ENCODE results near the gene GPR162.

DNA sequence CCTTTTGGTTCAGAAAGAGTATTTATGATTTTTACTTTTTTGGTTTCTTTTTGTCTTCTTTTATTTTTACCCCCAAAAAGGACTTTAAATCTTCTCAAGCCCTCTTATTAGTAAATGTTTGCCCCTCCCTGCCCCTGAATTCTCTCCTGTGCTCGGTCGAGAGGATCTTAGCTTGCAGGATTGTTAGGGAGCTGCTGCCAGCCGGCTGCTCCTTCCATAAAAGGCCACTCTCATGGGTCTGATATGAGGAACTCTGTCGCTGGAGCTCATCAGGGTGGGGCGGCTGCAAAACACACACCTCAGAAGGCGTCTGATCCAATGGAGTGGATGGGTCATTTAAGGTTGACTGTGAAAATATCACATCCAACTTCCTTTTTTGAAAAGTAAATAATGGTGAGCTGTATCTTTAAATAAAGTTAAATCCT, 8.5 kb downstream of the LTBR start:
- RRBS, result no CpG with 5 or more reads among the region's 6 CpGs

- RRBS, result no CpG with 5 or more reads among the region's 6 CpGs
These were observed 1.4 kb downstream of the VAMP1 start for GRCh38 chr12:6468896-6469614.

GRCh38 chr12:6550284-6551431, 5.2 kb downstream of the IFFO1 start:
- RRBS, result 23% methylated on average over 5 of the region's 38 CpGs

GRCh38 chr12:6569191-6569735, 1.2 kb upstream of the NOP2 start:
- RRBS, result 100% methylated on average over 2 of the region's 15 CpGs

- RRBS, result no CpG with 5 or more reads among the region's 3 CpGs
These were observed 14.3 kb downstream of the CHD4 start for GRCh38 chr12:6592806-6593316.

DNA sequence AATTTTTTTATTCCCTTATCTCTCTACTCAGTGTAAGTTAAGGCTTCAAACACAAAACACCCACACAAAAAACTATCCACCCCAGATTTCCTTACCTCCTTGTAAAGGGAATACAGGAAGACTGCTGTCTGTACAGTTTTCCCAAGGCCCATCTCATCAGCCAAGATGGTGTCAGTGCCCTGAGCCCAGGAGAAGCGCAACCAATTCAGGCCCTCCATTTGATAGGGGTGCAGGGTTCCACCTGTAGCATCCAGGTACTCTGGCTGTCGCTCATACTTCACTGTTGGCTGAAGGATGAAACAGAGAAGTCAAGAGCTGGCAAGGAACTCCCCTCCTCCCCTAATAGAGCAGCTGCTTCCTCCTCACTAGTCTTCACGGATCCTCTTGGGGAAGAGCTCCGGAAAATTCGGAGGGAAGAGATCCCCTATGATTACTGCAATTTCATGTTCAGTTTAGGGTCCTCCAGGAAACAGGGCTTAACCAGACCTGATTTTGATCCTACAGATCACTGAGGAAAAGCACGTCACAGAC, 12.8 kb downstream of the CHD4 start:
- RRBS, result no CpG with 5 or more reads among the region's 6 CpGs

DNA sequence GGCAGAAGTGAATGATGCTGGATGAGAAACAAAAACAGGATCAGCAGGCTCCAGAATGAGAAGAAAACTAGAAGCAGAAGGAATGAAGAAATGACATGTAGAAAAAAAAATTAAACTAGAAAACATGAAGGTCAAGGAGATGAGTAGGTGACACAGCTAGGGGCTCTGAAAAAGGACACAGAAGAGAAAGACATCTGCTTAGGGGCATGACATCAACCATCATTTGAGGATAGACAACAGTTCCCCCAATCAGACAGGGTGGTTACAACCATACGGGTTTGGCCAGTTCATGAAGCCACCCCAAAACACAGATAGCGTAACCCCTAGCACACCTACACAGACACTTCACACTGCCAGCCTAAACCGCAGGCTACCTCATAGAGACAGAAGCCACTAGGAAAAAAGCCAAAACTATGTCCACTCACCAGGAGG, 2.0 kb downstream of the CHD4 start:
- RRBS, result no CpG with 5 or more reads among the region's 3 CpGs

DNA sequence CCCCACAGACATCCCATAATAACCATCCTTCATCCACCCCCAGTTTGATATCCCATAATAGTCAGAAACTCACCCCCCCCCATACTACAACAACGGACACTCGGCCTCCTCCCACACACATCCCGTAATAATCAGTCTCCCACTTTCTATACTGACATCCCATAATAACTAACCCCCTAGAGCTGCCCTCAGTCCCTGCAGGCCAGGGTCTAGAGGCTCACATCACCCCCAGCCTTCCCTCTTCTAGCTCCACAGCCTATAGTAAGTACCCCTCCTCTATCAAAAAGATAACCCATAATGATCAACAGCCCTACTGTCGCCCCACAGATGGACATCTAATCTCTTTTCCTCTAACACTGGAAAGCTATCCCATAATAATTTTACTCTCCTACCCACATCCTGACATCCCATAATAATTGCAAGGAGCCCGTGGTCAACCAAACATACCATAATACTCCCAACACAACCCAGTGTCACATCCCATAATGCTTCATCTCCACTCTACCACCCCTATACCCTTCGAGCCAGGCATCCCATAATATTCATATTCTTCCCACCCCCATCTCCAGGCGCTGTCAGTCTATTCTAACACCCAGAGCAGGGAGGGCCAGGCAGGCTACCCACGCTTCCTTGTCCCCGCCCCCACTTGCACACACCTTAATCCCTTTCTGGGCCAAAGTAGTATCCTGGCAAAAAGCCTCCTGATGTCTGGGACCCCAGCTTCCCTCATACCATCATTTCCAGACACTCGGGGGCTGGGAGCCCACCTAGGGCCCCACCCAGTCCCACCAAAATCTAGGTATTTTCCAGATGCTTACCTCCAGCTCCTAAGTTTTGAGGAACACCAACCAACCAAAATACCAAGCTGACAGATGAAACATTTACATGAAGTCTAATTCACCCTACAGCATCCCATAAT, 1.1 kb upstream of the CHD4 start:
- RRBS, result no CpG with 5 or more reads among the region's 10 CpGs

DNA sequence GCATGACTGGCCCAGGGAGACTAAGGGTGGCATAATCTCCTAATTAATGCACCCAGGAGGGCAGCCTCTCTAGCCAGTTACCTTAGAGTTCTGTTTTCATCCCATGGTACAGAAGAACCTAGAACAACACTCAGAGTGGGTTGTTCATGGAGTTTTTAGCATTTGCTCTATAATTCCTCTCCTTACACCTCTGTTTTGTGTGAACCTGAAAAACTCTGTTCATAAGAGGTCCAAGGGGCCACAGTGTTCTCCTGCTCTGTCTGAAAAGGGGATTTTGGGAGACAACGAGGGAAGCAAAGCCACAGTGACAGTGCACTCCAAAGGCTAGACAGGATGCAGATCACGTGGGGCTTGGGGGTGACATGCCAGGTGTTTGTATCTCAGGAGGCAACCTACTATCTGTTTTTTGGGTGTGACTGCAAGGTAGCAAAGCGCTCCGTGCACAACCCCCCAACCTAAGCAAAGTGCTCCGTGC, 5.0 kb upstream of the CHD4 start:
- RRBS, result no CpG with 5 or more reads among the region's 5 CpGs

DNA sequence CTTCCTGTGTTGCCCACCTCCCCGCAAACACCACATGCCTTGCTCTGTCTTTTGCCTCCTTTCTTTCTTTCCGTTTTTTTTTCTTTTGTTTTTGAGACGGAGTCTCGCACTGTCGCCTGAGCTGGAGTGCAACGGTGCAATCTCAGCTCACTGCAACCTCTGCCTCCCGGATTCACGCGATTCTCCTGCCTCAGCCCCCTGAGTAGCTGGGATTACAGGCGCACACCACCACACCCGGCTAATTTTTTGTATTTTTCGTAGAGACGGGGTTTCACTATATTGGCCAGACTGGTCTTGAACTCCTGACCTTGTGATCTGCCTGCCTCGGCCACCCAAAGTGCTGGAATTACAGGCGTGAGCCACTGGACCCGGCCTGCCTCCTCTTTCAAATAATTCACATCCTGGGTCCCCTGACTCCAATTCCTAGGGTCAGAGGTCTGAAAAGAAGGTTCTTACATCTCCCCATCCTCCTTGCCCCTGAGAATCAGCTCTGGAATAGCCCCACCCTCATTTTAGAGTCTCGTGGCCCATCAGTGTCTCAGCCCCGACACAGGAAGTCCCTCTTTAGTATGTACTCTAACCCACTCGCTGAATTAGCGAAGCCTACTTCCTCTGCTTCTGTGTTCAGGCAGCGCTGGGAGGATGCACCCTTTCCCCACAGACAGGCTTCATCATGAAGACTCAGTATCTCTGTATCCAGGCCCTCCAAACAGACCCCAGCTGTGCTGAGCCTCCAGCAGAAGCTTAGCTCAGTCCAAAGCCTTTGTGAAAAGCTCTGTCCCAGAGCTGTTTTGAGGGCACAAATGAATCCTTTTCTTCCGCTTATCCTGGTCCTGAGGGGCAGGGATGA, 3.6 kb downstream of the LPAR5 start:
- RRBS, result no CpG with 5 or more reads among the region's 22 CpGs

DNA sequence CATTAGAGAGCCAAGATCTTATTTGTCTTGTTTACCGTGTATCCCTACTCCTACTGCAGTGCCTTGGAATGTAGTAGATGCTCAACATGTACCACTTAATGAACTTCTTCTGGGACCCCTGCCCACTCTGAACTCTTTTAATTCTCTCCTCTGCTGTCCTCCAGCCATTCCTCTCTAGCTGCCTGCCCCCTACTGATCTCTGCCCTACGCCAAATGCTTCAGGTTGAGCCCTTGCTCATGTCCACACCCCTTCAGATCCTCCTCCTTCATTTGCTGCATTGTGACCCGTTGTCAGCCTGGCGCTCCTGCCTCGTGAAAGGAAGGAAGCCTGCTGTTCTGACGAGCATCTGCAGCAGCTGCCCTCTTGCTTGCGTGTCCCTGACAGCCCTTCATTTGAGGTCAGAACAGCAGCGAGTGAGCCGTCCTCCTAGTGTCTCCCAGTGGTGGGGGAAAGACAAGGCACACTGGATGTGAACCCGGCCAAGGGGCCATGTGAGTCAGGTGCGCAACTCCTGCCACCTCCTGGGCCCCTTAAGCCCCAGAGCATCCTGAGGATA, 2.9 kb upstream of the PIANP start:
- RRBS, result no CpG with 5 or more reads among the region's 11 CpGs

GRCh38 chr12:6729101-6729683, 5.3 kb downstream of the COPS7A start:
- RRBS, result no CpG with 5 or more reads among the region's 19 CpGs

DNA sequence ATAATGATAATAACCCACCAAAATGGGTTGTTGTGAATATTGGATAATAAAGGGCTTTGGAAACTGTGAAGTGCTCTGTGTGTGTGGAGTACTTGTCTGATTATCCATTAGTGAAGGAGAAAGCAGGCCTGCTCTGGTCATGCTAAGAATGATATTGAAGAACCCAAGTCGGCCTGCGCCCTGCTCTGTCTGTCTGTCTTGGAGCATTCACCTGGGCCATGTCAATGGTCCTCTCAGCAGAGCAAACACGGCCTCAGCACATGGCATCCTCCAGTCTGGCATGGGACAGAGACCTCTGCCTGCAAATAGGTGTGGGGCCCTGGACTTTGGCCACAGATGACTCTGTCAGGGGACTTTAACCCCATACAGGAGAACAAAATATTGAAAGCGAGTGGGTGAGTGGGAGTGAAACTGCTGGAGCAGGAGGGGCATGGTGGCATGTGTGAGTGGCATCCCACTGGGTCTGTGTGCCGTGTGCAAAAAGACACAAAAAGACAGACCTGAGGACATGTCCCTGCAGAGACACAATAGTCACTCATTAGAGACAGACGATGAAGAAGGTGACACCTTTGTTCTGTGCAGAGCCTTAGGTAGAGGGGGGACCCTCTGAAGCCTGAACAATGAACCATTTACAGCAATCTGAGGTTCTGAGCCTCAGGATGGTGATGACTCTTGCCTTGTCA, 7.3 kb downstream of the LAG3 start:
- RRBS, result no CpG with 5 or more reads among the region's 6 CpGs

- RRBS, result no CpG with 5 or more reads among the region's 10 CpGs
These were observed 2.6 kb upstream of the CD4 start for GRCh38 chr12:6786439-6787337.

DNA sequence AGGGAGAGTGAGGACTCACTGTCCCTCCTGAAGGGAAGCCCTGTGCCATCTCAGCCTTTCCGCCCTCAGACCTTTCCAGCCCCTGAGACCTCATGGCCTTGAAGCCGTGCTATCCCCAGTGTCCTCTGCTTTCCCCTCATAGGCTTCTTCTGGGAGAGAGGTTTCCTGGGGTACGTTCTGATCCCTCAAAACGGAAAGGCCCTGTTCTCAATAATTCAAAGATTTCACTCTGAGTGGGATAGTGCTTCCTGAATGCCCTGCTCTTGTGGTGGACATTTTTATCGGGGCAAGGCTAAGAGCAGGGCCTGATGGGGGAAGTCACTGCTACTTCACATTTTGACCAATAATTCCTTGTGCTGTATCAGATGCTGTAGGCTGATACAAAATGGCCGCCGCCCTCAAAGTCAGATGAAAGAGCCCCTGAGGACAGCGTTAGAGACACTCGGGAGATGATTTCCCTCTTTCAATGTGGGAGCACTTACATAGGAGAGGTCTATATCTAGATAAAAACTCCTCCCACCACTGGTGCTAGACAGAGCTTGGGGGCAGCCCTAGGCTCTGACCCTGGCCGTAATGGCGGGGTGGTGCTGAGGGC, 1.4 kb downstream of the CD4 start:
- RRBS, result no CpG with 5 or more reads among the region's 11 CpGs

DNA sequence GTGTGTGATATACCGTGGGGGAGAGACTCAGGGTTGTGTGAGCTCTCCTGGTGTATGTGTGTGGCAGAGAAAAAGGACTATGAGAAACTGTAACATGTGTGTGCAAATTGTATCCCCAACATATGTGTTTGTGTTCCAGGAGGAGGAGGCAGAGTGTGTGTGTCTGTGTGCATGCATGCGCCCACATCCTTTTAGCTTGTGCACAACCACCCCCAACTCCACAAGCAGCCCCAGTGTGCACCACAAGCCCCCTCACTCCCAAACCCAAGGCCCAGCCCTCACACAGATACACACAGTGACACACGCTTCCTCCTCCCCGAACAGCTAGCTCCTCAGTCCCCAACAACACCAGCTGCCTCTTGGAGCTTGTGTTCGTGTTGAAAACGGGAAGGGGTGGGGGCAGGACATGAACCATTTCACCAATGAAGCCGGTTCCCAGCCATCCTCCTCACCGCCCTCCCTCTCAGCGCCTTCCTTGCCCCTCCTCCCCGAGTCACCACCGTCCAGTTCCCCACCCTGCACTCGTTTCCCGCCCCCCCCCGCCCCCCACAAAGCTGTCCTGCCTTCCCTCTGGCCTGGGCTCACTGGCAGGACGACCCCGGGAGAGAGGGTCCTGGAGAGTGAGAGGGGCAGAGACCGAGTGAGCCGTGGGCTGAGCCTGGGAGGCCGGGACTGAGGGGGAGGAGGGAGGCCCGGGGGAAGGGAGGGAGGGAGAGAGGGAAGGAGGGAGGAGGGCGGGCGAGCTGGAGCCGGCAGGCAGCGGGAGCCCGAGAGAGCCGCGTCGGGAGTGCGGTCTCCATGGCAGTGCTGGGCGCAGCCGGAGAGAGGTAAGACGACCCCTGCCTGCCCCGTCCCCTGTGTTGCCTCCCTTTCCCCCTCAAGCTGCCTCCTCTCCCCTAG, at the start of gene GPR162:
Gene GPR162 (plus strand): TSS at position 748 of the 900 bp plus-strand sequence.
- RRBS, result 2% methylated on average over 16 of the region's 33 CpGs

GRCh38 chr12:6944378-6945061, 698 bp downstream of the C12orf57 start:
- RRBS, result 2% methylated on average over 9 of the region's 46 CpGs

- RRBS, result 46% methylated on average over 4 of the region's 28 CpGs
These were observed 5.0 kb downstream of the PTPN6 start for GRCh38 chr12:6955874-6956799.

- RRBS, result no CpG with 5 or more reads among the region's 5 CpGs
These were observed 4.1 kb downstream of the EMG1 start for GRCh38 chr12:6974735-6975362.

- RRBS, result no CpG with 5 or more reads among the region's 6 CpGs
These were observed 22.4 kb downstream of the LPCAT3 start for GRCh38 chr12:6995584-6996522.